ENCODE results near the genes MREG and IGFBP2.

DNA sequence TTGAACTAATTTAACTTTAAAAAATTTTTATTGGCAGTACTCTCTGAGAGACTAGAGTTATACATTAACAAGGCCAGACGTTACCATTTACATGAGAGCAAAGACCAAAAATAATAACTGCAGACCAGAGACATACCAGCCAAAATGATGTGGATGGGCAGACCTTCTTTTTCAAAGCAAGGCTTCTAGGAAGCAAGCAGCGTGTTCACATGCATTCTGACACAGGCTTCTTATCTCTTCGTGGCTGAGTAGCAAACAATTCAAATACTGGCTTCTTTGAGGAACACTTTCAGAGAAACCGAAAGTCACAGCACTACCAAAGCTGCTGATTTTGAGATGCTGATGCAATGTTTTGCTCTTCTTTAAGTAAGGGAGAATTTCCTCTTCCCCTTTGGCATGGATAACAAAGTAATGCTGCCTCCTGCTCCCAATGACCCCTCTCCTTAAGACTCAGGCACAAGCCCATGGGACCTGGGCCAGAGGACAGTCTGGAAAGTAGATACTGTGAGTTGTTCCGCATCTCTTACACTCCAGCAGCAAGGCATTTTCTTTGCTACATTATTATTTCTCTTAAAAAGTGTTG is 182.0 kb downstream of the MREG start:
- PRO-cap, 2 experiments = no peak in any of the 2 experiments

- PRO-cap, 2 experiments = no peak in any of the 2 experiments
These were observed 30.8 kb downstream of the MREG start for GRCh38 chr2:215982398-215983084.

GRCh38 chr2:216012866-216013979 is at the start of gene MREG:
Gene MREG (minus strand): TSS chr2:216013551.
- PRO-cap, 2 experiments = no peak in any of the 2 experiments

DNA sequence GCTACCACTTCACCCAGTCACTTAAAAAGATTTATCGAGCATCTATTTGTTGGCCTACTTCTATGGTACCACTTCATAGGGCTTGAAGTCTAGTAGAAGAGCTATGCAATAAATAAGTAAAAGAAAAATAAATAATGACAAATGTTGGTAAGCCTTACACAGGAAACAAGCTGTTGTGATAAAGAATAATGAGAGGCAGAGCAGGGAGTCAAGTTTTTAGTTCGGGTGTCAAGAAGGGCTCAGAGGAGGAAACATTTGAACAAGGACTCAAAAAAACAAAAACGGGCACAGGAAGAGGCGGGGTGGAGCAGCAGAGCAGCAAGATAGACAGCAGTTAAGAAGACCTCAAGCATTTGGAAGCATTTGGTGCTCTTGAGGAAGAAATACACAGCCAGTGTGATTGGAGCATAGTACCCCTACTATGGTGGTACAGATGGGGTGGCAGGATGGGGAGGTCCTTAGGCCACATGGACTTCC is 2.8 kb downstream of the TMEM169 start:
- PRO-cap, 2 experiments = no peak in any of the 2 experiments

DNA sequence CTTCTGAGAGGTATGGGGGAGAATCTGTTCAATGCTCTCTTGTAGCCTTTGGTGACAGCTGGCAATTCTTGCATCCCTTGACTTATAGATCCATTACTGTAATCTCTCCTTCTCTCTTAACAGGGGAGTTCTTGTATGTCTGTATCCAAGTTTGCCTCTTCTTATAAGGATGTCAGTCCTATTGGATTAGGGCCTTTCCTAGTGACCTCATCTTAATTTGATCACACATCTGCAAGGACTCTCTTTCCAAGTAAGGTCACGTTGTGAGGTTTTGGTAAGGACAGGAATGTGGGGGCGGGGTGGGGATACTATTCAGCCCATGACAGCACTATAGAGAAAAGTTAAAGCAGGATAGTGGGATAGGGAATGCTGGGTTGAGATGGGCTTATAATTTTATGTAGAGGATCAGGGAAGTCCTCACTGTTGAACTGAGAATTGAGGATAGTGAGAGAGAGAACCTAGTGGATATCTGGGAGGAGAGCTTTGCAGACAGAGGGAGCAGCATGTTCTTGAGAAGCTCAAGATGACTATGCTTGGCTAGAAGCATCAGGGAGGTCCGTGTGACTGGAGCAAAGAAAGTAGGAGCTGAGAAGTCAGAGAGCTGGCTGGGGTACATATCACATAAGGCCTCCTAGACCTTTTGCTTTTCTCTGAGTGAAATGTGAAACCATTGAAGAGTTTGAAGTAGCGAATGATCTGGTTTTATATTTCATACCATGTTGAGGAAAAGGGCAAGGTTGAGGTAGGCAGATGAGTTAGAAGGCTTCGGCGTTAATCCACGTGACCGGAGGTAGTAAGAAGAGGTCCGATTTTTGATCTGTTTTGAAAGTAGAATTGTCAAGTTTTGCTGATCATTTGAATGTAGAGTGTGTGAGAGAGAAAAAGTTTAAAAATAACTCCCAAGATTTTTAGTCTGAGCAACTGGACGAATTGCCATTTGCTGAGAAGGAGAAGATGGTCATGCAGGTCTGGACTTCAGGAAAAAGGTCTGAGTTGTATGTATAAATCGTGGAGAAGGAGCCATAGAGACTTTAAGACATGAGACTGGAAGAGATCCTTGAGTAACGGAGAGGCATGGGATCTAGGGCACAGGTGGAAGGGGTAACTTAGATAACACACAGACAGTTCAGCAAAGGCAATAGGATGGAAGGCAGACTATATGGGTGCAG is 70.4 kb downstream of the XRCC5 start:
- PRO-cap, 2 experiments = no peak in any of the 2 experiments

GRCh38 chr2:216372709-216373362 is 553 bp upstream of the MARCHF4 start:
- PRO-cap, 2 experiments = no peak in any of the 2 experiments

DNA sequence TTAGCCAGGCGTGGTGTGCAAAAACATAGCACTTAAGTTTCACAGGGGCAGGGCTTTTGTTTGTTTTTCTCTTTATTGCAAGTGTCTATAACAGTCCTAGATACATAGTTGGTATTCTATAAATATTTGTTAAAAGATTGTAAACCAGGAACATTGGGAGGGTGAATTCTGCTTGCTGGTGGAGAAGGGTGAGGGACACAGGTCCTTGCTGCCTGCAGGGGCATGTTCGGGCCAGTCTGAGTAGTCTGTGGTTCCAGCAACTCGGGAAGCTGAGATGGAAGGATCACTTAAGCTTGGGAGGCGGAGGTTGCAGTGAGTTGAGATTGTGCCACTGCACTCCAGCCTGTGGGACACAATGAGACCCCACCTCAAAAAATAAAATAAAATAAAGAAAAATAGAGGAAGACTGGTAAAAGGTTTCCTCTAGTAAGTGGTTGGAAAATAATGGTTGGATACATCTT is 53.1 kb downstream of the RPL37A start:
- PRO-cap, 2 experiments = no peak in any of the 2 experiments

GRCh38 chr2:216571966-216572299 is 61.3 kb upstream of the IGFBP2 start:
- PRO-cap, 2 experiments = no peak in any of the 2 experiments

- PRO-cap, 2 experiments = peak in 2 of 2 experiments; most common plus-strand start chr2:216633061 (in 1); most common minus-strand start chr2:216633277 (in 2)
These were observed at the start of gene IGFBP2 for GRCh38 chr2:216632956-216633531. Gene IGFBP2 (plus strand): TSS chr2:216633420.

GRCh38 chr2:216674976-216676078 is 20.0 kb downstream of the IGFBP5 start:
- PRO-cap, 2 experiments = no peak in any of the 2 experiments

GRCh38 chr2:216694928-216695172 is 499 bp downstream of the IGFBP5 start:
- PRO-cap, 2 experiments = no peak in any of the 2 experiments

DNA sequence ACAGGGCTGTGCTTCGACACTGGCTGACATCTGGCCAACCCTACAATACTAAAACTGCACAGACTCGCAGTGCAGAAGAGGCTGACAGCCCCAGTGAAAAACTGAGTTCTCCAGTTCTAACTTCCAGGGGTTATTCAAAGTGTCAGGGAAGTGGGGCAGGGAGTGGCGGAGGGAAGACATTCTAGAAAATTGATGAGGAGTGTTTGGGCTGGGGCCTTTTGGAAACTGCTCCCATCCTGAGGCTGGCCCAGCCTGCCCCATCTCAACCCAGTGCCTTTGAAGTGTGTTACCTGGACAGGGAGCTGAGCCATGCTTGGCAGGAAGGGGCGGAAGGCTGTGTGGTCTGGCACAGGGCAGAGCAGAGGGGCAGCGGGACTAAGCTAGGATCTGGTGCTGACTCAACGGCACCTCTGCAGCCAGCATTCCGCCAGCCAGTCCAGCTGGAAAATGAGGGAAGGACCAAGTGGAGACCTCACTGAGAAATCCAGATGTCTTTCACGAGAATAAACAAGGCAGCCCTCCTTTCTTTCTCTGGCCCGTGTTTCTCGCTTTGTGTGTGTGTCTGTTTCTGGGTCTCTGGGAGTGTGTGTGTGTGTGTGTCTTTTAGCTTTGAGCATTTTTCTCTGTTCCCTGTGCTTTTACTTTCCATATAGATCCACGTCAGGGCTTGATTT is 15.5 kb upstream of the IGFBP5 start:
- PRO-cap, 2 experiments = no peak in any of the 2 experiments

- PRO-cap, 2 experiments = no peak in any of the 2 experiments
These were observed 57.1 kb downstream of the TNP1 start for GRCh38 chr2:216802641-216803305.

DNA sequence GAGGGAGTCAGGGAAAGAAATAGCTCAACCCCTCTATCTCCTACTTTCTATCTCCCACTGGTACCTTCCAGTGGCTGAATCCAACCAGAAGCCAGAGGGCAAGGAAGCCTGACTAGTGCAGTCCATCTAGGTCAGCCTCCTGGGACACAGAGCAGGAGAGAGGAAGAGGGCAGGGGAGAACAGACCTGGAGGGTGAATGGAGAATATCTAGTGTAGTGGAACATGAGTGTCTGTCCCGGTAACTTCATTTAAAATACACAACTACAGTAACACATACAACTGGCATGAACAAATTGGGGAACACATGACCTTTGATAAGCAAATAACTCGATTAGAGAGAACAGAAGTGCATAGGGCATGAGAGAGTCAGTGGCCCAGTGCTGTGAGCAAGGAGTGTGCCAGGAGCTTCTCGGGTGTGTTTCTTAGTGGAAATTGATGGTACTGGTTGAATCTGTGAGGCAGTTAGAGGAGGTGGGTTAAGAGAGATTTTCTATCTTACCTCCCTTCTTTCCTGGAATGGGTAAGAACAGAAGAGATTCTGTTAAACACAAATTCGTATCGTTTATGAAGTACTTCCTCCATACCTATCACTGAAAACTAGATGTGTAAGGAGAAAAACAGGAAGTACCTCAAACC is 40.8 kb downstream of the TNP1 start:
- PRO-cap, 2 experiments = no peak in any of the 2 experiments

GRCh38 chr2:216829715-216829899 is 30.3 kb downstream of the TNP1 start:
- PRO-cap, 2 experiments = no peak in any of the 2 experiments

GRCh38 chr2:216870560-216870871 is 10.7 kb upstream of the TNP1 start:
- PRO-cap, 2 experiments = no peak in any of the 2 experiments

DNA sequence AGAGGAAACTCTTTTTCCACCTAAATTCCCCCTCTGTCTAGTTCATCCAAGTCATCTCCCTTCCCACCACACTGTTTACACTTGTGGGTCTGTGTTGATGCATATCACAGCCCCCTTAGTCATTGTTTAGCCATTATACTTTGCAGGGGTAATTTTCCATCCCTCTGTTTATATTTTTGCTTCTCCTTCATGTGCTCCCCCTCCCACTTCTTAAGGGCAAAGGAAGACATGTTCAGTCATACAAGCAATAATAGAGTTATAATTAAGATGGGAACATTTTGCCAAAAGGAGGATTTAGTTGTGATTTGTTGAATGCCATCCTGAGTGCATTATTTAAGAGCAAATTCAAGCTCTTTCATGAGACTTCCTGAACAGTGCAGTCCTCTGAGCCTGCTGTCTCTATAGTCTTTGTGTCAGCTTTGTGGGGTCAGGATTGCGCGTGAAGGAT is 187.8 kb upstream of the TNP1 start:
- PRO-cap, 2 experiments = no peak in any of the 2 experiments

DNA sequence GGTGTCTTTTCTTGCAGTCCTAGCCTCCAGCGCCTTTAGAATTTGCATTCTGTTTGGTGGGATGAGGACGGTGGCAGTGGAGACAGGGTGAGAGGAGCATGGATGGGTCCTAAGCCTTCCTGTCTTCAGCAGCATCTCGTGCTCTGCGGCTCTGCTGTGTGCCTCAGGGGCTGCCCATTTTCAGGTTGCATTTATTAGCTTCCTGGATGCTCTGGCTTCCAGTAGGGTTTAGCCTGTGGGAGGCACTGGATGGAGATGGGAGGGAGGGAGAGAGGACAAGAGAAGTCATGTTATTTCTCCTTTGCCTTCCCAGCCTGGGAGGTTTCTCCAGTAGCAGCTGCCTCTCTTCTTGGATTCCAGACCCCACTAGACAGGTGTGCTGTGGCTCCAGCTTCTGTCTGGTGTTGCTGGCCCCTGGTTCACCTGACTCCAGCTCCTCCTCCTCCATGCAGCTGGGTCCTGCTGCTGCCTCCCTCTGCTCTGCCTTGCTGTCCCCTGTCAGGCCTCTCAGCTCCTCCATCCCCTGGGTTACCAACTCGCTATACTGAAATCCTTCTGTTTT is 188.8 kb upstream of the TNP1 start:
- PRO-cap, 2 experiments = no peak in any of the 2 experiments

GRCh38 chr2:217064058-217064821 is 204.4 kb upstream of the TNP1 start:
- PRO-cap, 2 experiments = no peak in any of the 2 experiments

DNA sequence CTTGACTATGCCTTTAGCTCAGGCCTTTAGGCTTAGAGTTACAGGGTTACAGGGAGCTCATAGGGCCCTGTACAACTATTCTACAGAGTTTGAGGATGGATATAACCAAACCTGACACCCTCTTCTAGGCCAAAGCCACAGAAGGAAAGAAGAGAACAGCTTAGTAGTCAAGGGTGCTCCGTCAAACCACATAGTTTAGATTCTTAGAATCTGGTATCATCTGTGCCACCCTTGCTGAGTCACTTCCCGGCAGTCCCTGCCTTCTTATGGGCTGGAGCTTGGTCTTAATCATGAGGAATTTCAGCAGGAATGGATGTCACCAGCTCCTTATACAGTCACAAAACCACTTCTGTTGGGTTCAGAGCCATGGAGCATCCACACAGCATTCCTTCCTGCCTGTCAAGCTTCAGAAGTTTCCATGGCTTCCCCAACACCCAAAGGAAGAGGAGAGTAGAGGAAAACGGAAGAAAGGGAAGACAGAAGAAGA is 245.9 kb upstream of the TNP1 start:
- PRO-cap, 2 experiments = no peak in any of the 2 experiments

Measured in right ventricle myocardium (tissue), 1 donor.